LHCN-M2 (cell line): ENCODE measurements around a stretch of chr4.

DNA sequence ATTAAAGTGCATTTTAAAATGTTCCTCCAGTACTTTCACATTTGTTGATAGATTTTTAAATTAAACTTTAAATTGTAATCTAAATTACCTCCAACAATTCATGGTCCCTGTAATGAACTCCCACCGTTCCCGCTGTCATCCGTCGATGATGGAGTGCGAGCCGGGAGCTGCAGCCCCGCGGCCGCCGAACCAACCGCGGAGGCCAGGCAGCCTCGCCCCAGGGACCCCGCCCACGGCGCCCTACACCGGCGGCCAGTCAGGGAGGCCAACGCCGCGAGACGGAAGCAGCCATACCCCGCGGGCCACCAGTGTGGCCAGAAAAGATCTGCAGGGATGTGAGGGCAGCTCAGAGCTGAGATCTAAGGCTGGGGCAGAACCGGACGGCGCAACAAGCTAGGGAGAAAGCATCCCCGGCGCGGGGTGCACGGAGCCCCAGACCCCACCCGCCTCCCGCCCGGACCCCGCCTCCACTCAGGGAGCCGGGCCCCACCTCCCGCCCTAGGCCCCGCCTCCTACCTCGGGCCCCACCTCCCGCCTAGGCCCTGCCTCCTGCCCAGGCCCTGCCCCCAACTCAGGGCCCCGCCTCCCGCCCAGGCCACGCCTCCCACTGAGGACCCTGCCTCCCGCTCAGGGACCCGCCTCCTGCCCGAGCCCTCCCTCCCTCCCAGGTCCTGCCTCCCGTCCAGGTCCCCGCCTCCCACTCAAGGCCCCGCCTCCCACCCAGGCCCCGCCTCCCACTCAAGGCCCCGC lies 103.9 kb downstream of the FAM53A start:
- RAMPAGE, long total RNA = no peak

GRCh38 chr4:1763164-1763886 lies 29.8 kb upstream of the FGFR3 start:
- RAMPAGE, long total RNA = no peak

DNA sequence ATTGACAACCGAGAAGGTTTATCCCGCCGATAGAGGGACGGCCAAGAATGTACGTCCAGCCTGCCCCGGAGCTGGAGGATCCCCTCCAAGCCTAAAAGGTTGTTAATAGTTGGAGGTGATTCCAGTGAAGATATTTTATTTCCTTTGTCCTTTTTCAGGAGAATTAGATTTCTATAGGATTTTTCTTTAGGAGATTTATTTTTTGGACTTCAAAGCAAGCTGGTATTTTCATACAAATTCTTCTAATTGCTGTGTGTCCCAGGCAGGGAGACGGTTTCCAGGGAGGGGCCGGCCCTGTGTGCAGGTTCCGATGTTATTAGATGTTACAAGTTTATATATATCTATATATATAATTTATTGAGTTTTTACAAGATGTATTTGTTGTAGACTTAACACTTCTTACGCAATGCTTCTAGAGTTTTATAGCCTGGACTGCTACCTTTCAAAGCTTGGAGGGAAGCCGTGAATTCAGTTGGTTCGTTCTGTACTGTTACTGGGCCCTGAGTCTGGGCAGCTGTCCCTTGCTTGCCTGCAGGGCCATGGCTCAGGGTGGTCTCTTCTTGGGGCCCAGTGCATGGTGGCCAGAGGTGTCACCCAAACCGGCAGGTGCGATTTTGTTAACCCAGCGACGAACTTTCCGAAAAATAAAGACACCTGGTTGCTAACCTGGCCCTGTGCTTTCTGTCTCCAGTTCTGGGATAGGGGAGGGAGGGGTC lies 15.3 kb downstream of the FGFR3 start:
- RAMPAGE, long total RNA = no peak

DNA sequence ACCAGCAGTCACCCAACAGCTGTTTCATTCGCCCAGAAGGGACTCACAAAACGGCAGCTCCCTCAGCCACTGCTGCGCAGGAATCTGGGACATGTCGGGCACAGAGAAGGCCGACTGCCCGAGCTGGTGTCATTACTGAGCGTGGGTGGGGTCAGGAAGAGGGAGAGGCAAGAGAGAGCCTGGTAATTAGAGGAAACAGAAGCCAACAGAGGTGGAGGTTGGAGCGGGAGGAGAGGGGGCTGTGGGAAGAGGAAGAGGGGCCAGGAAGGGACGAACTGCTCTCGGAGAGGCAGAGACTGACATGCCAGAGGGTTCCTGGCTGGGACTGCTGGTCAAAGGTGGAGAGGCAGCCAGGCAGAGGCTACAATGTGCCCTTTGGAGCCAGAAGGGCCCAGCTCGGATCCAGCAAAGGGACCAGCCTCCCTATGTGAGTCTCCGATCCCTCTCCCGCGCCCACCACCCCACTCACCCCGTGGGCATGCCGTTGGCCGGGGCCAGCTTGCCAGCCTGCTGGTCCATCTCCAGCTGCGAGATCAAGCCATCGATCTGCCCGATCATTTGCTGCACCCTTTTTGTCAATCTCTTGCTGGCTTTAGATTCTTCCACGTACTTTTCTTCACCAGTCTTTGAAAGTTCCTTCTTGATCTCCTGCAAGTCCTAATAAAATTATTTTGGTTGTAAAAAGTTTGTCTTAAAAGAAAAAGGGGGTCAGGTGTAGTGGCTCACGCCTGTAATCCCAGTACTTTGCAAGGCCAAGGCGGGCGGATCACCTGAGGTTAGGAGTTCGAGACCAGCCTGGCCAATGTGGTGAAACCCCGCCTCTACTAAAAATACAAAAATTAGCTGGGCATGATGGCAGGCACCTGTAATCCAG lies 23.4 kb downstream of the FGFR3 start:
- RAMPAGE, long total RNA = no peak

GRCh38 chr4:1822869-1823240 lies 29.8 kb downstream of the FGFR3 start:
- RAMPAGE, long total RNA = no peak

DNA sequence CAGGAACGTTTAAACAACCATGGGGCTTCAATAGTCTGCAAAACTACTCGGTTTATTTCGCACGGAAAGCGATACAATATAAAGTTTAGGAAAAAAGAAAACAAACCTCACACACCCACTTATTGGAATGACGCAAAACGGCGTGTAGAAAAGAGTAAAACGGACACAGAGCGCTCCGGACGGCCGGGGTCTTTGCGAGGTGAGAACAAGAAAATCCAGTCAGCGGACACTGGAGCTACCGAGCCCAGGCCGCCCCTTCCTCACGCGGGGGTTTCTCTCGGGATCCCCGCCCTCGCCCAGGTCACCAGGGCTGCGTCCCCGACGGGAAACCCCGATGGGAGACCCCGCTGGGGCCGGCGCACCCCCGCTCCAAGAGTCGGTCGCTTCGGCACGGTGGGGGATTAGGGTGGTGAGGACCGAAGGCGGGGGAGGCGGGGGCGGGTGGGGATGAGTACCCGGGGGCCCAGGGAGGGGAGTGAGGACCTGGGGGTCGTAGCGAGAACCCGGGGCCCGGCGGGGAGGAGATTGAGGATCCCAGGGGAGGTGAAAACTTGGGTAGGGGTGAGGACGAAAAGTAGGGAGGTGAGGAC lies 822 bp downstream of the NELFA start:
- RAMPAGE, long total RNA = no peak

- RAMPAGE, long total RNA = no peak
Measured at GRCh38 chr4:2201143-2201515, 40.8 kb downstream of the HAUS3 start.

DNA sequence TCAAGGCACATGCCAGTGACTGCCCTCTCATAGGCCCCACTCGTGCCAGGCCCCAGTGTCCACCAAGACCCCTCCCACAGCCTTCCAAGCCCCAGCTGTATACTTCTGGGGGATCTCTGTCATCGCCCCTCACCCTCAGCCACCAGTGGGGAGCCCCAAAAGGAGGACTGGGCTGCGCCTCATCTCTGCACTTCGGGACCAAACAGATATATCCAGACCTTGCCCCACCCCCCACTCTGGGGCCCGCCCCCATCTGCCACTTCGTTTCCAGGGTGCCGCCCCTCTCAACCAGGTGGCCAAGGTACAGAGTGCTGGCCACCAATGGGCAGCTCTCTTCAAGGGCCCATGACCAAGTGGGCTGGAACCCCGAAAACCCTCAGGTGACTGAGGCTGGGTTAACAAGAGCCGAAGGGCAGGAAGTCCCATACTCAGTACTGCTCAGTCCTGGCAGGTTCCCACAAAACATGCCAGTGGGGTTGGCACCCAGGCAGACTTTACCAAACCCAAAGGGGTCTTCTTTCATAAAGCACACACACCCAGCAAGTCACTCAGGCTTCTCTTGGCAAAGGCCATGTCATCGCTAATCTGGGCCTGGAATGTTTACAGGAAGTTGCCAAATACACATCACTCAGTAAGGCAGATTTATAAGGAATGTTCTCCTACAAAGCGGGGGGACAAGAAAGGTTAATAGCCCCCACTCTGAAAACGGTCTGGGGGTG lies 4.5 kb downstream of the ZFYVE28 start:
- RAMPAGE, long total RNA = no peak

DNA sequence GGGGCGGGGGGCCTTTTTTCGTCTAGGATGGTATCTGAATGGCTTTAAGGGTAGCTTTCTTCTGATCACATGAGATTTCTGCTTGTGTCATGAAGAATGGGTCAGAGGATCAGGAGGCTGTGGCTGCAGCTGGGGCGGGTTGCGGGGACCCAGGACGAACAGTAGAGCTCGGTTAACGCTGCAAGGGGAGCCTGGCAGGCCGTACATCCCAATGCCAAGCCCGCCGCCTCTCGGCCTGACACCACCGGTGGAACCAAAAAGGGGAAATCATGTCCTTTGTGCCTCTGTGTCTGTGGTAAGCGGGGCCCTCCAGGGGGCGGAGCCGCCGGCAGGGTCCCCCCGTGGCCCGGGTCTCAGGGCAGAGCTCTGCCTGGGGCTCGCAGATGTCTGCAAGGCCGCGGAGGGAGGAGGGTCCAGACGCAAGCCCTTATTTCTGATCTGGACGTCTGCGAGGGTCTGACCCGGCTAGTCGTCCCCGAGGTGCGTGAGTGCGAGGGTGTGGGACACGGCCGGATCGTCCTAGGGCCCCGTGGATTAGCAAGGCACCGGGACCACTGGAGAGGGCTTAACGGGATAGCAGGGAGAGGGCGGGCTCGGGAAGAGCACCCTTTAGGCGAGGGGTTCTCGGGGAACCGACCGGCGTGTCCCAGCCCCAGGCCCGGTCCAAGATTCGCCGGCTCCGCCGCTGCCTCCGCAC lies 1.1 kb upstream of the FAM193A start:
- RAMPAGE, long total RNA = no peak

DNA sequence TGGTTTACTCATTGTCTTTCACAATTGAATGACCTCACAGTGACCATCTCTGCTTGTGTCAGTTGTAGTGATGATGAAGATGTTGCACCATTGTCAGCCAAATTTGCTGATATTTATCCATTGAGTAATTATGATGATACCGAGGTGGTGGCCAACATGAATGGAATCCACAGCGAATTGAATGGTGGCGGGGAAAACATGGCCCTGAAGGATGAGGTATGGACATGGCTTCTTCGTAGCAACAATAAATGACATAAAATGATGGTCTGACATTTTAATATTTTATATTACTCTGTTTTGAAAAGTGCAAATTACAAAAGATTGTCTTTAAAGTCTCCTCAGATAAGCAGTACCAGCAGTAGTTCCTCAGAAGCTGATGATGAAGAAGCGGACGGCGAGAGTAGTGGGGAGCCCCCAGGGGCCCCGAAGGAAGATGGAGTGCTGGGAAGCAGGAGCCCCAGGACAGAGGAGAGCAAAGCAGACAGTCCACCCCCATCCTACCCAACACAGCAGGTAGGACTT lies 93.3 kb downstream of the TNIP2 start:
- RAMPAGE, long total RNA = no peak

GRCh38 chr4:2745221-2745702 lies 10.9 kb downstream of the TNIP2 start:
- RAMPAGE, long total RNA = no peak

DNA sequence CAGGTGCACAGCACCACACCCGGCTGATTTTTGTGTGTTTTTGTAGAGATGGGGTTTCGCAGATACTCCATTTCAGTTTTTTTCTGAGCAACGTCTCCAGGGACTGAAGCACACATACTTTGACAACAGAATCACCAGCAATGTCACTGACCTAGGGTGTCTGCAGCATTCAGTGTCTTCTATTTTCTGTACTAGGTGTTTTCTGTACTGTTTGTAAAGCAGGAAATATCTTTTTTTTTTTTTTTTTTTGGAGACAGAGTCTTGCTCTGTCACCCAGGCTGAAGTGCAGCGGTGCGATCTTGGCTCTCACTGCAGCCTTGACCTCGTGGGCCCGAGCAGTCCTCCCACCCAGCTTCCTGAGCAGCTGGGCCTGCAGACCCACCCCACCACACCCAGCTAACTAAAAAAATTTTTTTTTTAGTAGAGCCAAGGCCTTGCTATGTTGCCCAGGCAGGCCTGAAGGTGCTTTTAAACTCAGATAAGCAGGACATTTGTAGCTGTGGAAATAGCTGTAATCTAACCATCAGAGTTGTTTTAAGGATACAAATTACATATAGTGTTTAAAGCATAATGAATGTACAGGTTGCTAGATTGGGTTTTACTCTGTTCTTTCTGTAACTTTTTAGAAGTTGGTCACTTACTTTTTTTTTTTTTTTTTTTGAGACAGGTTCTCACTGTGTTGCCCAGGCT lies 9.0 kb downstream of the ADD1 start:
- RAMPAGE, long total RNA = no peak

GRCh38 chr4:2862410-2863042 lies 18.9 kb downstream of the ADD1 start:
- RAMPAGE, long total RNA = no peak

- RAMPAGE, long total RNA = no peak
Measured at GRCh38 chr4:2933247-2933636, 1.4 kb downstream of the MFSD10 start.

DNA sequence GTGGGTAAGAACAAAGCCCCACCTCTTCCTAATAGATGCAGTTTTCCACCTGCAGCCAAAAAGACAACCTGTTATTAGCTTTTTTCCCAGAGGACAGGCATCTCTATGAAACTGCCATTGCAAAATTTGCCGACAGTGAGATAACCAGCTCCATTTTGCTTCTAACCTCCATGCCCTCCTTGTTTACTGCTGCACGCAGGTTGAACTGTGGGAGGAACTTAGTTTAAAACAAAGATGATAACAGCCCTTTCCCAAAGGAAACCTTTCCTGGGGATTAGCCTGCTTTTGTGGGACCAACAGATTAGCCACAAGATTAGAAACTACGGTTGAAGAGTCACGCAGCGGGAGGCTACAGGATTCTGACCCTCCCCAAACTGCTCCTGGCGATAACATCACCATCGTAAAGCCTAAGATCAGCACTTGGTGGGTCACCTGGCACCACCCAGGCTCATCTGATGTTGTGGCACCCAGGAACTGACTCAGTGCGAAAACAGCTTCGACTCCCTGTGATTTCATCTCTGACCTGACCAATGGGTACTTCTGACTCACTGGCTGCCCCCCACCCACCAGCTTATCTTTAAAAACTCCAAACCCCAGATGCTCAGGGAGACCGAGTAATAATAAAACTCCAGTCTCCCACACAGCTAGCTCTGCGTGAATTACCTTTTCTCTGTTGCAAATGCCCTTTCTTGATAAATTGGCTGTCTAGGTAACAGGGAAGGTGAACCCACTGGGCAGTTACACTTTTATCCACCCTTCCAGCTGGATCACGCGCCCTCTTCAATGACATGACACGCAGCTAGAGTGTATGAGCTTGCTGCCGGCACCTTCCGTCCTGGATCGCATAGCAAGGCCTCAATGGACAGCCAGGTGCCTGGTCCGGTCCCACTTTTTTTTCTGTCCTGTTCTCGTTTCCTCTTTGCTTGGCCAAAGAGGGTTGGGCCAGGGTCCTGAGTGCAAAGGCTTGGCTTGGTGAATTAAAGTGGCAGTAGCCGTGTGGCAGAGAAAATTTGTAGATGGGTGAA lies 1.4 kb upstream of the MFSD10 start:
- RAMPAGE, long total RNA = no peak

GRCh38 chr4:3037763-3038498 lies 36.5 kb upstream of the HTT start:
- RAMPAGE, long total RNA = no peak

- RAMPAGE, long total RNA = no peak
Measured at GRCh38 chr4:3212418-3212997, 36.5 kb upstream of the MSANTD1 start.

DNA sequence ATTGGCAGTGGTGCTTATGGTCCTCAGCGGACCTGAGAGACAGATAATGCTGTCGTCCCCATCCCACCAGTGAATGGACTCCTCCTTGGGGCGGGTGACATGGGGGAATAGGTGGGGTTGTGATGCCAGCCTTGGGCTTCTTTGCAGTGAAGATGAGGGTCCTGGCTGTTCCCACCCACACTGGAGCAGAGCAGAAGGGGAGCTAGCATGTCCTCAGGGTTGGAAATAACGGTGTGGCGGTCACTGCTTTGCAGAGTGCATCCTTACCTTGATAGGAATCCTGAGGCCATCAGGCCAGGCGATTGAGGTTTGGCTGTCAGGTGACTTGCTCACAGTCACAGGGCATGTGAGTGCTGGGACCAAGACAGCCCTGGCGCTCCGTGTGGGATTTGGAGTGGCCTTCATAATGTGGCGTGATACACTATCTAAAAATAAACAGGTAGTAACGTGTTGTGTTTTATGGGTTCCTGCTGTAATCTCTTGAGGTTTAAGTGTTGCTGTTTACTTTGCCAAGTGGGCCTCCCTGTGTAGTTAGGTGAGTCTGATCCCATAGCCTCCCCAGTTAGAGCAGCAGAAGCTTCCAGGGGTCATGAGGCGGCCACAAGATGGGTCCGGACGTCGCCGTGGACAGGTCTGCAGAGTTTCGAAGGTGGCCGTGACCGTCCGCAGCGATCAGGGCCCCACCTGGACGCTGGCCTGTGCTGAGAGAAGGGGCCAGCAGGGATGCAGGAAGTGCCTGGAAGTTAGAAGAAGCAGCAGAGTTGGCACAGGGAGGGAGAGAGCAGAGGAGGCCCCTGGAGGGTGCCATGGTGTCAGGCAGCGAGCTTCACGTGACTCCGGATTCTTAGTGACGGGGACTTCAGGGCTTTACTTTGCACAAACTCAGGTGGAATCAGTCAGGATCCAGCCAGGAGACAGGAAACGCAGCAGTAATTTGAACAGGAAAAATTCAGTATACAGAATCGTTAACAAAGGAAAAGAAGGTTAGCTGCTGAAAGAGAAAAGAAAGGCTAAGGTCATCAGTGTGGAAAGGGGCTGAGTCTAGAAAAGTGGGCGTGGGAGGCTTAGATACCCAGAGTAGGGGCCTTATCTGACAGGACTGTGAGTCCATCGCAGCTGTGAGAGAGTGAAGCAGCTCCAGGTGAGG lies 27.7 kb downstream of the RGS12 start:
- RAMPAGE, long total RNA = no peak

DNA sequence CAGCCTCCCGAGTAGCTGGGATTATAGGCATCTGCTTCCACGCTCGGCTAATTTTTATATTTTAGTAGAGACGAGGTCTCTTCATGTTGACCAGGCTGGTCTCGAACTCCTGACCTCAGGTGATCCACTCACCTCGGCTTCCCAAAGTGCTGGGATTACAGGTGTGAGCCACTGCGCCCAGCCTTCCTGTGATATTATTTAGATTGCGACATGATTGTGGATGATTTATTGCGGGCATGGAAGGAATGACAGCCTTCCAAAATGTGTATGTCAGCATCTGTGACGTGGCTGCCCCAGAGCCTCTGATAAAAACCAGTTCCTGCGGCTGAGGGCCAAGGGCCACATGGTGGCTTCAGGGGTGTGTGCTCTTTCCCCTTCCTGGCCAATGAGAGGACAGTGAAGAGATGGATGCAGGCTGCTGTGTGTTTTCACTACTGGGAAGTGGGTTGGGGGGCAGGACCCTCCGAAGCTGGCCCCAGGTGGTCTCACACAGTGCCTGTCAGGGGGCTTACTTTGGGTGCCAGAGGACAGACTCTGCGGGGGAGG lies 57.4 kb upstream of the HGFAC start:
- RAMPAGE, long total RNA = no peak

DNA sequence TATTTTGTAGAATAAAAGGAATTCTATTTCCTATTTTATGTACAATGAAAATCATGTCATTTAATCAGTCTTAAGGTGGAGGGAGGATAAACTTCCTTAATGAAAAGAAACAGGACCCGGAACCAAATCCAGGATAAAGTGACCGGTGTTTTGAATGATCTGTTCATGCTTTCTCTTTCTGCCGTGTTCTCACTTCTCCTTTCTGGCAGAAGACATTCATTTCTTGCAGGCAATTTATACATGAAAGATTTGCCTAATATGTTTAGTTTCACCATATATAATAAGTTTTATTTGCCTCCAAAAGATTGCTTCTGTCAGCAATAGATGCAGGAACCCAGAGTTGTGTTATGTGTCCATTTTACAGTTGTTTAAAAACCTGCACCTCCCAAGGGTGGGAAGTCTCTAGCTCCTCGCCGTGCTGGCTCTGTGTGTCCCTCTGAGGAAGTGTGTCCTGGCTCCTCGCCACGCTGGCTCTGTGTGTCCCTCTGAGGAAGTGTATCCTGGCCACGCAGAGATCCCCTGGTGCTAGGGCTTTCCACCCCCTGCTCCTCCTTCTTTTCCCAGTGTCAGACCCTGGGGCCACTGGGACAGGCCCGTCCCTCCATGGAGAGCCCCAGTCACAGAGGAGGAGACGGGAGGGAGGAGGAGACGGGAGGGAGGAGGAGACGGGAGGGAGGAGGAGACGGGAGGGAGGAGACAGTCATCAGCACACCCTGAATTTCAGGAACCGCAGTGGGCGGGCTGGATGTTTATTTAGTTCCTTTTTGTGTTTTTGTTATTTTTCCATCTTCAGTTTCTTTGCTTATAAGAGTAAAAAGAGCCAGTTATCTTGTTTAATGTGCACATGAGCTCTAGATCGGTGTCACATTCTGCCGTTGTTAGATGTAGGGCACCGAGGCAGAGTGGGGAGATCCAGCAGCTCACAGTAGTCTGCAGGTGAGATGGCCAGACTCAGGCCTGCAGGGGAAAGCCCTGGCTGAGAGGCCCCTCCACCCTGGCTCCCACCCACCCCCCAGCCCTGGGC lies 53.9 kb upstream of the HGFAC start:
- RAMPAGE, long total RNA = no peak